Placental epithelial cell (primary cell): ENCODE results near the genes CNGA2, MAGEA6 and PLXNA3.

GRCh38 chrX:151711703-151712239, 4.1 kb upstream of the FATE1 start:
- CAGE, long polyA plus RNA, result no peak

- CAGE, long polyA plus RNA, result no peak
These were observed 6.5 kb downstream of the FATE1 start for GRCh38 chrX:151722346-151722780.

DNA sequence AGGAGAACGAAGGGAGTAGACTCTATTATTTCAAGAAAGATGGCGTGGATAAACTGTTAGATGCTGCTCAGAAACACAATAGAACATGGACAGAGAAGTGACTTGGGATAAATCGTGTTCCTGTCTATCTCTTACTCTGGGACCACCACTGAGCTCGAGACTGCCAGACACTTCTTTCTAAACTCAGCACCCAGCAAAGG, at the start of gene CNGA2:
Gene CNGA2 (plus strand): TSS at position 15 of the 200 bp plus-strand sequence.
- CAGE, long polyA plus RNA, result no peak

DNA sequence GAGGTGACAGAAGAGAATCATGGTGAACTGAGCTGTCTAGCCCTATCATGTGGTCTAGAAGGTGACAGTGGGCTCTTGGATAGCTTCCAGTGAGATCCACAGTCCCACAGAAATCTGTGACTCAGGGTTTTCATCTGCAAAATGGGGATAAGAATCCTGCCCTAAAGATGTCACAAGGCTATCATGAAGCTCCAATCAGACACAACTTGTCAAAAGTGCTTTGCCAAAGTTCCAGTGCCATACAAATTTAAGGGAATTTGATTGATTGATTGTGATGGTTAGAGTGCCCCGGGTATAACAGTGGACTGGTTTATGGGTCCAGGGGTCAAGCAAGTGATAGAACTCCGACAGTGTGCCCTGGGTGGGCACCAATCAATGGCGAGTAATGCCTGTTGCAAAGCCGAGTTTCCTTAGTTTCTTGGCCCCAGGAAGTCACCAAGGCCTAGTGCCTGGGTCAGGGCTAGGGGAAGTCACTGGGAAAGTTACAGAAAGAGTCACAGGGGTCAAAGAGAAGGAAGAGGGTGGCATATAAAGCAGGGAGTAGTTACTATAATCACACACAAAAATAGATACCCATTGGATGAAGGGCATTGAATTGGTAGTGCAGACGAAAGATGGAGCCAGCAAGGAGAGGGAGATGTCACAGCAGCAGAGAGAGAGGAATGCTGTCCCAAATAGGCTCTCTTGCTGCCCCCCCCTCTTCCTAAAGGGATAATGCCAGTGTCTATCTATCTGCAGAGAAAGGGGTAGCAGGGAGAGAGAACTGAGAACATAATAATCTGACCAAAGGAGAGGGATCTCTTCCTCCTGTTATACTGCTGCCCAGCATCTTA, 20.9 kb downstream of the GABRE start:
- CAGE, long polyA plus RNA, result no peak

DNA sequence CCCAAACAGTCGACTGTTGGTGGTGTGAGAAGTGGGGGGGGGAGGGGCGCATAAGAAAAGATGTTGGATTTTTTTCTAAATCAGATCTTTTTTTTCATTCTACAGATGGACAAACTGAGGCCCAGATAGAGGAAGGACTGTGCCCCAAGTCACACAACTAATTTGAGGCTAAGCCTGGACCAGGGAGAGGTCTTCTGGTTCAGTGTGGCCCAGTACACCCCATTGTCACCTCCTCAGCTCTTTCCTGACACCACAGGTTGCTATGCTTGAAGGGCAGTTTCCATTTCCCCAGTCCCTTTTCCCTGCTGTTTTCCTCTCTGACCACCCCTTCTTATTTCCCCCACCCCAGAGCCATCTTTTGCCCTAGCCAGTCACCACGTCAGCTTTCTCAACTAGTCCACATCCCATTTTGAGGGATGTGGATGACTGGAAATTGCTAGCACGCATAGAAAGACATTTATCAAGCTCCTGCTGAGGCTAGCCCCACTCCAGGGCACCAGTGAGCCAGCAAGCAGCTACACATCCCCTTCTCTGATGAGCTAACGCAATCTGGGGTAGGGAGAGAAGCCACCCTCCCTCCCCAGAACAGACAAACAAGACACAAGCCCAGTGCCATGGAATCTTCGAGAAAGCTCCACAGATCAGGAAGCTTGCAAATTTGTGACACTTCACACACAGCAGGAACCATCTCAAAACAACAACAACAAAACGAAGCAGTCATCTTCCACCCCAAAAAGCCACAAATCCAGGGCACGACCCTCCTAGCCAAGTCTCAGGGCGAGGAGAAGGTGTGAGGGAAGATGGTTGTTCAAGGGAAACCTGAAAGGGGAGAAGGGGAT, 1.3 kb downstream of the GABRE start:
- CAGE, long polyA plus RNA, result no peak

DNA sequence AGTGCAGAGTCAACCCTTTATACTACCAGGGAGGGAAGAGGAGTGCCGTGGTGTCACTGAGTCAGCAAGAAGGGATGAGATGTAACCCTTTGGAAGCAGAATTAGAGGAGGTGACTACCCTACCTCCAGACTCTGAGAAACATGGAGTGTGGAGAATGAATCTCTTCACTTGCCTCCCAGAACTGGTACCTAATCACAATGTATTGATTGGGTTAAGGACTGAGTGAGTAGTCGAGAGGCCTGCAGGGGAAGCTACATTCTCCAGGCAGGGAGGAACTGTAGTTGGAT, 6.8 kb upstream of the GABRE start:
- CAGE, long polyA plus RNA, result no peak

DNA sequence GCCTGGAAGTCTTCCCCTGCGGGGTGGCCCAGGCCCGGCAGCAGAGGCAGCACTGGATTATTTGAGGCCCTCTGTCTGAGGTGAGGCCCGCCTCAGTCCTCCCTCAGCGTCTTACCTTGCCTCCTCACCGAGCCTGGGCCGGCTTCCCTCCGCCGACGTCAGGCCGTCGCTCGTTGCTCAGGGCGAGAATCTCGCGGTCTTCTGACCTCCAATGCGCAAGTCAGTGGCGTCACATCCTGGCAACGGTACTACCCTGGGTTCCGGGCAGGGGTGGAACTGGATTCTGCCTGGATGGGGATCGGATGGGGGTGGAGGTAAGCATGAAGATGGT, at the start of gene MAGEA6:
Gene MAGEA6 (minus strand): TSS at position 151 of the 331 bp plus-strand sequence.
- CAGE, long polyA plus RNA, result no peak

DNA sequence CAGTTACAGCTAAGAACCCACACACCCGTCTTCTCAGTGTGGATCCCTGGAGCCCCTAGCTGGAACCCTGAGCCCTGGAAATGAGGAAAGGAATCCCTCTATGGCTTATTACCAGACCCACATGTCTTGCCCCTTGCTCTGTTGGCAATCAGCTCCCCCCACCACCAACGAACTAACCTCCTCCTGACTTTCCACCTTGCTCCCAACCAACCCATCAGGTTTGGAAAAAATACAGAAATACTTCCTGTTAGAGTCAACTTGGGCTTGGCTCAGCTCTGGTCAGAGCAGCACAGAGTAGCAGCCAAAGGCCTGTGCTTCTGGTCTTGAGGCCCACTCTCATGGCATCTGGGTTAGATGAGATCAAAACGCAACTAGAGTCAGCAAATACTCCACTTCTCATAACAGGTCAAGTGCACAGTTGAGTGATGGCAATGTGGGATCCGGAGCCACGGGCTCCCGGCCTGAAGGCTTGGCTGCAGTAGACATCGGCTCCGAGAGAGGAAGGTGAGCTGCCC, 34.7 kb downstream of the ZNF185 start:
- CAGE, long polyA plus RNA, result no peak

DNA sequence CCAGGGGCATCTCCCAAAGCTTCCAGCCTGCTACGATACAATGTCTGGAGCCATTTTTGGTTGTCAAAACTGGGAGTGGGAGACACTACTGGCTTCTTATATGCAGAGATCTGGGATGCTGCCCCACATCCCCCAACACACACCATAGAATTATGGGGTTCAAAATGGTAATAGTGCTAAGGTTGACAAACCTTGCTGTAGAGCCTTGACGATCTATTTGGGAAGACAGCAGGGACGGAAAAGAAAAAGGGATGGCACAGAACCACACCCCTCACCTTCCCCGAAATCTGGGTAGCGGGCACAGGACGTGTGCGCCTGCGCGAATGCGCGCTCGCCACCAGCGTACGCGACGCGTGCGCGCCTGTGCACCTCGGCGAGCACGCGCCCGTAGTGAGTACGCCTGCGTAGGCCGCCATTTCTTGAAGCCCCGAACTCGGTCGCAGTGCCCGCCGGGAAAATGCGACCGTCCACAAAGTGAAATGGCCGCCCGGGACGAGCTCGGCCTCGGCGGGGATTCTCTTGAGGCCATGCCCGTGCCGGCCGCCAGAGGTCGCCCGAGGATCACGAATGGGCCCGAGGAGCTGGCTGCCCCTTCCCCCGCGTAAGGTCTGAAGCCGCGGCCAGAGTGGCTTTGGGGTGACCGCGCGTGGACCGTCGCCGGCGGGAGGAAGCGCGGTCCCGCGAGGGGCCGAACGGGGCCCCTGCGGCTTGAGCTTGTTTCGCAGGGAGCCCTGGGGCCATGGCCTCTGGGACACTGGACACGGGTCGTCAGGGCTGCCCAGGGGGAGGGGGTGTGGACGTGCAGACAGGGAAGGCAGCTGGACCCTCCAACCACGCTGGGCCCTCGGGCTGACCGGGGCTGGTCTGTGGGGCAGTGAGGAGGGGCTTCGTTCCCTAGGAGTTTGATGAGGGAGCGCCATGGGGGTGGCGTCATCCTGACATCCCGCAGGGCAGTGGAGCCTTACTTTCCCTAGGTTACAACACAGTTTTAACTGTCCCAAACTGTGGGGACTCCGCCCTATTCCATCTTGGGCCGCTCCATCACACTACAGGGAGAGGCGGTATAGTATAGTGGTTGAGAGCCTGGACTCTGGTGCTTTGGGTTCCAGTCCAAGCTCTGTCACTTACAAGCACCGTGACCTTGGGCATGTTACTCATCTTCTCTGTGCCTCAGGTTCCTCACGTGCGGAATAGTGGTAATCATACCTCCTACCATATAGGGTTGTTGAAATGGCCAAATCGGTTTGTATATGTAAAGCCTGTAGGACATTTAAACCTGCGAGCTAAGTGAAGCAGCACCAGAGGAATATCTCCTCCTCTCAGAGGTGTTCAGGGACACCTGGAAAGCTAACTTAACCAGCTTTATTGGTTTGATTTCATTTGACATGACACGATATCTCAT, 43.9 kb downstream of the ZNF185 start:
- CAGE, long polyA plus RNA, result no peak

GRCh38 chrX:153372901-153373385, 28.2 kb downstream of the PNMA6E start:
- CAGE, long polyA plus RNA, result no peak

DNA sequence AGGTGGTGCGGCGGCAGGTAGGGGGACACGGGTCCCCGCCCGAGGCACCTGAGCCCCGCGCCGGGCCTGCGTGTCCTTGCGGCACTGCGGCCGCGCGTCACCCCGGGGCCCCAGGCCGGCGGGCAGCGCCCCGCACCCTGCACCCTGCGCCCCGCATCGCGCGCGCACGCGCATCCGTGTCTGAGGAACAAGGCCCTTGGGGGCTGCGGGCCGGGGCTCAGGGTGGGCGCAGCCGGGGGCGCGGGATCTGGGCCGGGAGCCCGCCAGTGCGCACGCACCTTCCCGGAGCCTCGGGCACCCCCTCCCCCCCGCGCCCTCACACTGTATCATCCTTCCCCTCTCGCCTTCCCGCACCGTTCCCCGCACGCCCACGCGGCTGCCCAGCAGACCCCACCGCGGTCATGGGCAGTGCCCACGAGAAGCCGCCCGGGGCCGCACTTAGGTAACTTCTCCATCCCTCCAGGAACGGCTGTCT, 564 bp downstream of the ATP2B3 start:
- CAGE, long polyA plus RNA, result no peak

DNA sequence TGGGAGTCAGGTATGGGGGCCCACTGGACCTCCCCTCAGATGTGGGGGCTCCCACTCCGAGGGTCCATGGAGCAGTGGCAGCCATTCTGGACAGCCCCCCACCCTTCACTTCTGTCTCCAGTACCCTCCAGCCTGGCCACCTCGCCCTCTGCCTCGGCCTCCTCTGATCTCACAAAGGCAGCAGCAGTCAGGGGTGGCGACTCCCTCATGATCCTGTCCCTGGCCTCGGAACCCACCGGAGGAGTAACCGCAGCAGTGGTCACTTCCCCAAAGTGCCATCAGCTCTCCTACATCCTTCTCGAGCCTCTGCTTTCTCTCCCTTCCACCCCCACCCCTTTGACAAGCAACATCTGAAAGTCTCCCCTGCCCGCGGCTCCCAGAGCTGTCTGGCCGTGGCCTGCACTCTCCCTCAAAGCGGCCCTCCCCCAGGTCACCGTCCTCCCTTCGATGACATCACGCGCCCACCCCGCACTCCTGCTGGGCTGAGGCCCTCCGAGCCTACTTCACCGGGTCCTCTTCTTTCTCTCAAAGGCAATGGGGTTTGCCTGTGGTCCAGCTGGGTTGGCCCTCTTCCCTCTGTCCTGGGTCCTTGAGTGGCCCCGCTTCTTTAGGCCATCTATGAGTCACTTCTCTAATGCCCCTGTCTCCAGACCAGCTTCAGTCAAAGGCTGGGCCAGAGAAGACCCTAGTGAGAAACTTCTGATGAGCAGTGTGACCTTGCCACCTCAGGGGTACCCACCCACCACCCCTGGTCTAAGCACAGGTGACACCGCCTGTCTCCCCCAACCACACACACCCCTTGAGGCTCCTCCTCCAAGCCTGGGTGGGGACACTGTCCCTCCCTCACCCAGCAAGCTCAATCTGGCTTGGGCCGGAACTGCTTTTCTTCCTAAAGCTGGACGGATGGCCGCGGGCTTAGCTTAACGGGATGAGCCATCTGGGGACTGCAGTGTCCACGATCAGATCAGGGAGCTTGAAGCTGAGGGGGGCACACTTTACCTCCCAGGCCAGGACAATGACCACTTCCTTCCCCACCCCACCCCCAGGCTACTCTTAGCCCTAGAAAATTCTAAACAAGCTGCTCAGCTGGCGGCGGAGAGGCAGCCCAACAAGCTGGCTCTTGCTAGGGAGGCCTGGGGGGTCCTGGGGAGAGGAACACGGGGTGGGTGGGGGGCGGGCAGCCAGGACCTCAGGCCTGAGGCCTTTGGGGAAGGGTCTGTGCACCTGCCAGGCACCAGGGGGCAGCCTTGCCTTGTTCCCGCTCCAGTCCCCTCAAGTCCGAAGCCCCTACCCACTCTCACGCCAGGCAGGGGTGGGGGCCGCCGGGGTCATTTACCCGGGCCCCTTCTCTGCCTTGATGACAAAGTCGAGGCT, 1.2 kb upstream of the SLC6A8 start:
- CAGE, long polyA plus RNA, result no peak

GRCh38 chrX:153730999-153731607, 6.4 kb downstream of the ABCD1 start:
- CAGE, long polyA plus RNA, result no peak

- CAGE, long polyA plus RNA, result no peak
These were observed 5.0 kb upstream of the SRPK3 start for GRCh38 chrX:153775749-153776431.

- CAGE, long polyA plus RNA, result no peak
These were observed 533 bp downstream of the SRPK3 start for GRCh38 chrX:153781189-153781959.

DNA sequence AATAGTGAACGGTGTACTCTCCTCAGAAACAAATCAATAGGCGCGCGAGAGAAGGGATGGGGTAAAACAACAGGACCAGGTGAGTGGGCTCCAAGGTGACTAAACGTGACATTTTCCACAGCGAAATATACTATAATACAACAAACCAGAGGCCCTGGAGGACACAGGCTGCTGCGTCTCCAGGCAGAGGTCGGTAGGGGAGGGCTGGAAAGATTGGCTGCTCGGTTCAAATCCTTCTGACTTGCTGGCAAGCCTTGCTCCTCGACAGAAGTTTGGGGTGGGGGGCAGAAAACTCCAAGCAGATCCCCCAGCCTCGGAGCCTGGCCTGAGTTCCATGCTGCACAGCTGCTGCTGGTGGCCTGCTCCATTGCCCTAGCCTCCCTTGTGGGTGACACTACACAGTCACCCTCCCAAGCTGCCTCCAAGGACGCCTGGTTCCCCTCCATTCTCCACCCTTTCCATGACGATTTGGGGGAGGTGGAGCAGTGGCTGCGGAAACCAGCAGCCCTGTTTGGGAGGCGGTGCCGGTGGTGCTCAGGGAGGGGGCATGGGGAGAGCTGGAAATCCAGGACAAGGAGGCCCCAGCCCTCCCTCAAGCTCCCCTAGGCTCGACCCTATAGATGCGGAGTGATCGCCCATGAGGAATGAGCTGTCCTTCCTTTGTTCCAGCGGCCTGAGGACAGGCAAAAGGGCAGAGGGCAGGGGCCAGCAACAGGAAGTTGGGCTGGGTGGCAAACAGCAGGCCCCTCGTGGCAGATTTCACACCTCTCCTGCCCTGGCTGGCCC, 3.4 kb upstream of the RENBP start:
- CAGE, long polyA plus RNA, result no peak

DNA sequence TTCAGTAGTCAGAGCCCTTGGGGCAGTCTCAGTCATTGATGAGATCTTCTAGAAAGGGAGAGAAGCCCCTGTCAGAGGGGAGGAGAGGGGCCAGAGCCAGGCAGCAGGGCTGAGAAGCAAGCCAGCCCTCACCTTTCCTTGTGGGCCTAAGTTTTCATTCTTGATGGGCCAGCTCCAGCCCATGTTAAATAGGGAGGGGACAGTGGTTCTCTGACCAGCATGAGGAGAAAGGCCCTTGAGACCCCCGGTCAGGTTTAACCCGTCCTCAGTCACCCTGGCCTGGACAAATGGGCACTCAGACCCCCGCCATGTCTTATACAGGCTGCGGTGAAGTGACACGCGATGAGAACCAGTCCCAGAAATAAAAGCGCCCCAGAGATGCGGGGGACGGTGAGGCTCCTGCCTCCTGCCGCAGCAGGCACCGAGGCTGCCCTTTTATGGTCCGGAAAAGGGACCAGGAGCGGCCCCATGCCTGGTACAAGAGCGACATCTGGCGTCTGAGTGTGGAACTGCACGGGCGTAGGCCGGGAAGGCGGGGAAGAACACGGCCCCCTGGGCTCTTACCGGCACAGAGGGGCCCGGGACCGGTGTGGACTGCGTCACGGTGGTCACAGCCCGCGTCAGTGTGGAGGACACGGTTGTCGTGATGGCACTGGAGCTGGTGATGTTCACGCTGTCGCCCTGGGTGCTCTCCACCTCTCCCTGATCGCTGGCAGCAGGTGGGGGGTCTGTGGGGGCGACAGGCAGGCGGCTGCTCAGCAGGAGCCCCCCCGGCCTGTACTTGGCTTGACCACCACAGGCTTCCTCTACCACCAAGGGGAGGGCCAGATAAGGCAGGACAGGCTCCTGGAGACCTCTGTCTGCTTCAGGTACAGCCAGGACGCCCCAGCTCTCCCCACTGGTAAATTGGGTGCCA, 8.9 kb upstream of the RENBP start:
- CAGE, long polyA plus RNA, result no peak

- CAGE, long polyA plus RNA, result no peak
These were observed 974 bp downstream of the IRAK1 start for GRCh38 chrX:154018788-154019068.

DNA sequence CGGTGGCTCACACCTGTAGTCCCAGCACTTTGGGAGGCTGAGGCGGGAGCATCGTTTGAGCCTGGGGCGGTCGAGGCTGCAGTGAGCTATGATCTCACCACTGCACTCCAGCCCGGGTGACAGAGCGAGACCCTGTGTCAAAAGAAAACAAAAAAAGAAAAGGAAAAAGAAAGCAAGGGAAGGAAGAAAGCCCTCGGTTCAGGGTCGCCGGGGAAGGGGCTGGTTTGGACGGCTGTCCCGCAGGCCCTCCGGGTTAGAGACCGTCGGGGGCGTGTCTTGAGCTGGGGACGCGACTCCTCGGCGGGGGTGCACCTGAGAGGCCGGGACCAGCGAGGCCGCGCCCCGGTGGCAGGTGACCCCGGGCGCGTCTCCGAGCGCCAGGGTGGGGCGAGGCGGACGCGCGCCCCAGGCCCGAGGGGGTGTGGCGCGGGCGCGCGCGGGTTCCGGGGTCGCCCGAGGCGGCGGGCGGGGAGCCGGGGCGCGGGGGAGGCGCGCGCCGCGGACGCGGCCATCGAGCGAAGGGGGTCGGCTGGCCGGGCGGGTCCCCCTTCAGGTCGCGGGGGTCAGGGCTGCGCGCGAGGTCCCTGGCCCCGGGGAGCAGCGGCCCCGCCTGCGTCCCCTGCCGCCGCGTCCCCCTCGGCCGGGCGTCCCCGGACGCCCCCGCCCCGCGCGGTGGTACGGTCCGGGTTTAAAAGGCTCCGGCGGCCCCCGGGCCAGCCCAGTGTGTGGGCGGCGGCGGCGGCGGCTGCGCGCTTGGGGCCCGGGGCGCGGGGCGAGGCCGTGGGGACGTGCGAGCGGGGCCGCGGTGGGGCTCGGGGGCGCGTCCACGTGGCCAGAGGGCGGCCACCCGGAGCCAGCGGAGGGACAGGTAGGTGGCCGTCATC, at the start of gene PLXNA3:
Gene PLXNA3 (plus strand): TSS at position 721 of the 884 bp plus-strand sequence.
- CAGE, long polyA plus RNA, result no peak

- CAGE, long polyA plus RNA, result no peak
These were observed 977 bp downstream of the PLXNA3 start for GRCh38 chrX:154459050-154459466.